ENCODE measurements around a stretch of chr14.

DNA sequence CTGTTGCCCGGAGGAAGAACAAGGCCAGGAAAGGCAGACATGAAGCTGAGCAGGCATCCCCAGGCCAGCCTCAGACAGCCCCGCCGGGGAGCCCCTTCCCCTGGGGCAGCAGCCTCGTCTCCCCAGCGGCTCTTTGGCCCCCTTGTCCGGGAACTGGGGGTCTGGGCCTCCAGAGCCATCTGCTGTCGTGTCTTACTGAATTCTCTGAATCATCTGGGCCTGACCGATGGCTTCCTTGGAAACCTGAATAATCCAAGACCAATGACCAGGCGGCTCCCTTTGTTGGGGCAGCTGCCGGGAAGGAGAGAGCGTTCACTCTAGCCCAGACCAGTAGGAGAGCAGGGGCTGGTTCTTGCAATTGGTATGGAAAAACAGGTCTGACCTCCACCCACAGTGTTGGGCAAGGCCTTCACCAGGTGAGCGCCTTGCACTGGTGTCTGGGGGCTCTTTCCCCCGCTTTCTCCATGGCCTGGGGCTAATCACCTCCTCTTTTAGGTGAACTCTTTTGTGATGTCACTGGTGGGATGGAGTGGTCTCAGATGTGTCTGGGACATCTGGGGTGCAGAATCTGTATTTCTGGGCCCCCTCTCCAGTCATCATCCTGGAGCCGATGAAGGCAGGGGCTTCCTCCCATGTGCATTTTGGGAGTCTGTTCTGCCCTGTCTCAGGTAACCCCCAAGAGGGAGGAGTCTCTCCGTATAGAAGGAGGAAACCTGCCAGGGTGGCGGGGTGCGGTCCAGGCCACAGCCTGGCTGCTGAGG is 63.7 kb upstream of the RIN3 start:
- PRO-cap = no peak
- RRBS = 90% methylated on average over 6 of the region's 17 CpGs

- PRO-cap = unidirectional peak, plus-strand start at chr14:92539764
- RRBS = no CpG with 5 or more reads among the region's 17 CpGs
These were observed 26.1 kb downstream of the RIN3 start for GRCh38 chr14:92539305-92540395.

GRCh38 chr14:92586588-92587586 is 73.3 kb downstream of the RIN3 start:
- PRO-cap = no peak
- RRBS = no CpG with 5 or more reads among the region's 9 CpGs

DNA sequence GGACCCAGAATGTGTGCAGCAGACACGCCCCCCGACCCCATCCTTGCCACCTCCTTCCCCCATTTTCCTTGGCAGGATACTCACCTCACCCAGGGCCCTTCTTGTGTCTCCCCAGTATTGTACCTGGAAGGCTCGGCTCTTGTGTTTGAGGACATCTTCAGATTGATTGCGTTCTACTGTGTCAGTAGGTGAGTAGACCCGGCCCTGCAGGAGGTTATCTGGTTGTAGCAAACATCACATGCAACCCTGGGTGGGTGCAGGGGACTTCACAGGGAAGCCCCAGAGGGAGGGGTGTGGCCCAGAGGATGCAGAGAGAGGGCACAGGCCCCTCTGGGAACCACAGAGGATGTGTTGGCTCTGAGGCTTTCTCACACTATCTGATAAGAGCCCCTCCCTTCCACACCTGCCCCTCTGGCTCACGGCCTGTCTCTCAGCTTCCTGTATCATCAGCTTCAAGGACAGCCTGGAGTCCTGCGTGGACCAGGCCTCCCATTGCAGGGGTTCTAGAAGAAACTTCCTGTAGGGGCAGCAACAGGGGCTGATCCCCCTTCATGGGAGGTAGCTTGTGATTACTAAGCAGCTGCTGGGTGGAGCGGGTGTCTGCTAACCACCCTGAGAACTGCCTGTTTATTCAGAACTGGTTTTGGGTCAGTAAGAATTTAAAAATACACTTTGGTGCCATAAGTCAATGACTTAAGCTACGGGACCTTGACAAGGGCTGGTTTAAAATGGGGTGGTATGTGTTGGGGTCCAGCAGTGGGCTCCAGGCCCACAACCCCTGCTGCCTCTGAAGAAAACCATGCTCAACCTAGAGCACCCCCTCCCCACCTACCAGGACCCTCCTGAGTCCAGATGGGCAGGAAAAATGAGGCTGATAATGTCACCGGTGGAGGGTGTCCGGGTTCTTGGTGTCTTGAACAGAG is 102.0 kb downstream of the RIN3 start:
- PRO-cap = no peak
- RRBS = no CpG with 5 or more reads among the region's 11 CpGs

DNA sequence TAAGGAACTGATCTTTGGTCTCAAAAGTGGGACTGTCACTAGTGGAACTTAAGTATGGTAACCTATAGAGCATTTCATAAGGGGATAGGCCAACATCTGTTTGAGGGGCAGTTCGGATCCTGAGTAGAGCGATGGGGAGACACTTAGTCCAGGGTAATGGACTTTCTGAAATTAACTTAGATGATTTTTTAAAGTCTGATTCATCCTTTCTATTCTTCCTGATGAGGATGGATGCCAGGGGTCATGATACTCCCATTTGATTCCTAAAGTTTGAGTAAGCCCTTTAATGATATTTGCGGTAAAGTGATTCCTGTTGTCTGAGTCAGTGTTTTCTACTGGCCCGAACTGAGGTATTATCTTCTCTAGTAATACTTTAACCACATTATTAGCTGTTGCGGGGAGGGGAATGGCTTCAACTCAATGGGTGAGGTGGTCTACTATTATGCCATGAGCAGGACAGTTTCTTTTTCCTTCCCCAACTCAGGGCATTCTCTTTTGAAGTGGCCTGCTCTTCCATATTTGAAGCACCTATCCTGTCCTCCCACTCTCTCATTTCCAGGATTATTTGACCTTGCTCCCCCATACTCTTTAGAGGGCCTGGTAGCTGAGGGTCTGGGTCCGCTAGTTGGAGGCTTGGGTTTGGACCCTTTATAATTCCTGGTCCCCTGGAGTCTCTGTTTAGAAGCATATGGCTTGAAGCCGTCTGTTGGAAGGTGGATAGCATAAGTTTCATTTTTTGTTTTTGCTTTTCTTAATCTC is 111.7 kb downstream of the RIN3 start:
- PRO-cap = no peak
- RRBS = no CpG with 5 or more reads among the region's 7 CpGs

DNA sequence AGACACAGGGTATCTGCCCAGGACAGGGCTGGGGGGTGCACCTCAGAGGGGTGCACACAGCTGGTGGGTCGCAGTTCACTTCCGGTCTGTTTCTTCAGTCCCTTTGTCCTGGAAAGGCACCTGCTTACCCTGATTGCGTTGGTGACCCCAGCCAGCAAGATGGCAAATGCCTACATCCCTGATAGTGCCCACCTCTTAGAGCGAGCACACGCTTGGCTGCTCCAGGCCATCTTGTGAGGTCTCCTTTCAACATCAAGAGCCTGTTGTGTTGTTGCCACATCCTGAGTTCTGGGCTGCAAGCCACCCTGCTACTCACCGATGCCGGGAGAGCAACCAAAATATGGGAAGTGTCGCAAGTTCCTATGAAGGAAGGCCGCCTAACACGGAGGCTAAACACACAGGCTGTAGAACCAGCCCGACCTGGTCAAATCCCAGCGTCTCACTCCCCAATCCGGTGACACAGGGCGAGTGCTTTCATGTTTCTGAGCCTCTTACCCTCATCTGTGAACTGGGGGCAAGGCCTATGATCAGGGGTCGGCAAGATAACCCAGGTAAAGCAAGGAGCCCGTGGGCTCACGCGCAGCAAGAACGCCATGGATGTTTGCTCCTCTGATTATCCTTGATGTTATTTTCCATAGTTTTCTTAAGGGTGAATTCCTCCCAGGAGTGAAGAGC is 98.4 kb downstream of the LGMN start:
- PRO-cap = no peak
- RRBS = no CpG with 5 or more reads among the region's 19 CpGs

GRCh38 chr14:92675494-92675747 is 73.0 kb downstream of the LGMN start:
- PRO-cap = no peak
- RRBS = no CpG with 5 or more reads among the region's 4 CpGs

DNA sequence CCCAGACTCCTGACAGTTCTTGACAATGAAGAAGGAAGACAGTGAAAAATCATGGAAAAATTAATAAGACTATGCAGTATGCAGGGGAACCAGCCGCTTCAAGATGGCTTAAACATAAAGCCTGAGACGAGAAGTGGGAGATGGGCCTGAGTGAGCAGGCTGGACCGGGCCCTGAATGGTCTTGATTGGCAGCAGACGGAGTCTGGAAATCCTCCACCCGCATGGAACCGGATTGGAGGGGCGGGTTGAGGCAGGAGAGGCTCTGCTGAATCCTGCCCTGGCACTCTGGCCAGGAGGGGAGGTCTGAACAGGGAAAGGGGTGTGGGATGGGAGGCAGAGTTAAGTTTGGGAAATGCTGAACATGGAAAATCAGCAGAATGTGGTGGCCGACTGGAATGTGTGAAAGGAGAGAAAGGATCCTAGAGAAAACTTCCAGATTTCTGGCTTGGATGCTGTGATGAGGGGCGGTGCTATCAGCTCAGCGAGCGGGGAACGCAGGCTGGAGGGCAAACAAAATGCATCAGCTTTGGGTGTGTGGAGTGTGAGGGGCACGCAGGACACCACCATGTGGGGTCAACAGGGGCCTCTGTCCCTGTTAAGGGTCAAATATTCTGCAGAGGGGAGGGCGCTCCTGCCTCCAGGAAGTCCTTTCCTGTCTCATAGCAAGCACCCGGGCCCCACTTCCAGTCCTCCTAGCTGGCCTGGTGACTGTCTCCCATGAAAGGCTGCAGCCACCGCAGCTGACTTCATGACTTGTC is 53.9 kb downstream of the LGMN start:
- PRO-cap = no peak
- RRBS = 79% methylated on average over 4 of the region's 16 CpGs

- PRO-cap = no peak
- RRBS = no CpG with 5 or more reads among the region's 19 CpGs
These were observed 36.6 kb downstream of the LGMN start for GRCh38 chr14:92711586-92712417.

DNA sequence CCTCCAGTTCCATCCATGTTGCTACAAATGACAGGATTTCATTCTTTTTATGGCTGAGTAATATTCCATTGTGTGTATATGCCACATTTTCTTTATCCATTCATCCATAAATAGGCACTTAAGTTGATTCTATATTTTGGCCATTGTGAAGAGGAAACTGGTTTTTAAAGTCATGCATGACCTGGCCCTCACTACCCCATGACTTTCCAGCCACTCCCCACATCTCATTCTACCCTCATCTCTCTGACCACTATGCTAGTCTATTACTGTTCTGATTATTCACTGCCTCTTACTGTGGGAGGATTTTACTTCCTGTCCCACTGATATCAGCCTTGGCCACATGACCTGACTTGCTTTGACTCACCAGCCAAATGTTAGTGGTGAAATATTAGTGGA is 52.2 kb downstream of the GOLGA5 start:
- PRO-cap = no peak

DNA sequence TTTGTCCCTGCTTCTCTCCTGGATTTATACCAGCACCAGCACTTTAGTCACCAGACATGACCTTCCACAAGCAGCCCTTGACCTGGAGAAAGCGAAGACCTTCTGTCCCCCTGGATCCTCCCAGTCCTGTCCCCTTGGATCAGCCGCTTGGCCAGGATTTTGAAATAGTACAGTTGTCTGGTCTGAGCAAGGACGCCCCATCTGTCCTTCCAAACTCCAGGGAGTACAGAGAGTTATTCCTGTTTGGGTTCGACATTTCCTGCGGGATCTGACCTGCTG is 45.1 kb upstream of the CHGA start:
- PRO-cap = no peak
- RRBS = no CpG with 5 or more reads among the region's 5 CpGs

DNA sequence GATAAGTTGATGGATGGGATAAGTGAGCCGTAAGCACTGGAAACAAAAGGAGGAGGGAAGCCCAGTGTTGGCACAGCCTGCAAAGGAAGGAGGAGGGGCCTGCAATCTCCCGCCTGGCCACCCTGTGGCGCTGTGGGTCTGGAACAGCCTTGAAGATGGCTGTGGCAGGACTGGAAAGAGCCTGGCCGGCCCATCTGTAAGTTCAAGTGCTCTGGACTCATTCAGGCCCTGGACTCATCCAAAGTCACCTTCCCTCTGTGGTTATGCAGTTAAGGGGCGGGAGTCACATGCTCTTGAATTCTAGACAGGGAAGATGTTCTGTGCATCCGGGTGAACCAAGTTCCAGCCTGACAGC is 50.3 kb downstream of the CHGA start:
- PRO-cap = no peak
- RRBS = no CpG with 5 or more reads among the region's 6 CpGs

GRCh38 chr14:92990363-92990875 is 67.5 kb downstream of the CHGA start:
- PRO-cap = no peak
- RRBS = no CpG with 5 or more reads among the region's 9 CpGs

GRCh38 chr14:93008282-93008773 is 85.4 kb downstream of the CHGA start:
- PRO-cap = no peak
- RRBS = no CpG with 5 or more reads among the region's 11 CpGs

DNA sequence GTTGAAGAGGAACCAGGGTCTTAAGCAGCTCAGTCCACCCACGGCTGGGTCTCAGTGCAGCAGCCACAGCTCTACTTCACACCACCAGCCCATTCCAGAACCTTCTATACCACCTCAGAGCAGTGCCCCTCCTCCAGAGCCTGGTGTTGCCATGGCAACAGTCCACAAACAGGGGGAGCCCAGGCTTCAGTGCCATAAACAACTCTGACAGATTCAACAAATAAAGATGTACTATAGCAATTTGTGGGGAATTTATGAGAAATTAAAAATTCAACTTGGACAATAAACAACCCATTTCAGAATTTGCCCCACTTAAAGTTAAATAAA is 59.2 kb downstream of the ITPK1 start:
- PRO-cap = no peak
- RRBS = no CpG with 5 or more reads among the region's 1 CpG

- PRO-cap = no peak
- RRBS = no CpG with 5 or more reads among the region's 20 CpGs
These were observed 2.2 kb downstream of the ITPK1 start for GRCh38 chr14:93113178-93114247.

DNA sequence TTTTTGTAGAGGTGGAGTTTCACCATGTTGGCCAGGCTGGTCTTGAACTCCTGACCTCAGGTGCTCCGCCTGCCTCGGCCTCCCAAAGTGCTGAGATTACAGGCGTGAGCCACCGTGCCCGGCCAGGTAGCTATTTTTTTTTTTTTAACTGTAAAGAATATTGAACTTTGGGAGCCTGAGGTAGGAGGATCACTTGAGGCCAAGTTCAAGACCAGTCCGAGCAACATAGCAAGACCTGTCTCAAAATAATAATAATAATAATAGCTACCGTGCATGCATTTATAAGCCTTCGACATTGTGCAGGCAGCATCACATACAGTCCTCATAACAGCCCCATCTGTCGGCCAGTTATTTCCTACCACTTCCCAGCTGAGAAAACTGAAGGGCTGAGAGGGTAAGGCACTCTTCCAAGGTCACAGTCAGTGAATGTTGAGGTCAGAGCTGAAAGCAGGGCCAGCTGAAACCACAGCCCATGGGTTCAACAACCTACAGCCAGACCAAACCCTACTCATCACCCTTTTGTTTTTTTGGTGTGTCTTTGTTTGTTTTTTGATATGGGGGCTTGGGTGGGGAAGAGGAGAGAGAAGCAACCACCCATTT is 16.7 kb upstream of the ITPK1 start:
- PRO-cap = no peak
- RRBS = no CpG with 5 or more reads among the region's 9 CpGs

GRCh38 chr14:93173983-93174595 is 10.6 kb downstream of the MOAP1 start:
- PRO-cap = no peak
- RRBS = 61% methylated on average over 4 of the region's 9 CpGs

- PRO-cap = bidirectional peak, plus-strand start at chr14:93184490, minus-strand start at chr14:93184441
- RRBS = 3% methylated on average over 10 of the region's 53 CpGs
These were observed 484 bp downstream of the MOAP1 start for GRCh38 chr14:93184060-93184766.

DNA sequence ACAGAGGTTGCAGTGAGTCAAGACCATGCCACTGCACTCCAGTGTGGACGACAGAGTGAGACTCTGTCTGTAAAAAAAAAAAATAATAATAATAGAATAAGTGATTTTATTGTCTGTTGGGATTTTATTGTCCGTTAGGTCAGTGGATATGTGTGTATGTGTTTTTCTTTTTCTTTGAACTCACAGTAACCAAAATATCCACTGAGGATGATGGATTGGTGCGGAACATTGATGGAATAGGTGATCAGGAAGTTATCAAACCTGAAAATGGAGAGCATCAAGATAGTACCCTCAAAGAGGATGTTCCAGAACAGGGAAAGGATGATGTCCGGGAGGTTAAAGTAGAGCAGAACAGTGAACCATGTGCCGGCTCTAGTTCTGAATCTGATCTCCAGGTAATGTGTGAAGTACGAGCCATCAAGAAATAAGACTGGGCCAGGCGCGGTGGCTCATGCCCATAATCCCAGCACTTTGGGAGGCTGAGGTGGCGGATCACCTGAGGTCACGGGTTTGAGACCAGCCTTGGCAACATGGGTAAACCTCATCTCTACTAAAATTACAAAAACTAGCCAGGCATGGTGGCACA is 11.4 kb downstream of the UBR7 start:
- PRO-cap = no peak
- RRBS = no CpG with 5 or more reads among the region's 10 CpGs

All from Caco-2 (cell line).